Ovary (tissue), 7 donors: ENCODE measurements around a stretch of chr16.

GRCh38 chr16:15633492-15634097 lies 9.4 kb downstream of the MARF1 start:
- PRO-cap, 7 experiments, result no peak in any of the 7 experiments
- RAMPAGE, long total RNA, 2 experiments, result no peak in any of the 2 experiments

GRCh38 chr16:15640907-15641452 lies 2.0 kb downstream of the MARF1 start:
- PRO-cap, 7 experiments, result no peak in any of the 7 experiments
- RAMPAGE, long total RNA, 2 experiments, result no peak in any of the 2 experiments

DNA sequence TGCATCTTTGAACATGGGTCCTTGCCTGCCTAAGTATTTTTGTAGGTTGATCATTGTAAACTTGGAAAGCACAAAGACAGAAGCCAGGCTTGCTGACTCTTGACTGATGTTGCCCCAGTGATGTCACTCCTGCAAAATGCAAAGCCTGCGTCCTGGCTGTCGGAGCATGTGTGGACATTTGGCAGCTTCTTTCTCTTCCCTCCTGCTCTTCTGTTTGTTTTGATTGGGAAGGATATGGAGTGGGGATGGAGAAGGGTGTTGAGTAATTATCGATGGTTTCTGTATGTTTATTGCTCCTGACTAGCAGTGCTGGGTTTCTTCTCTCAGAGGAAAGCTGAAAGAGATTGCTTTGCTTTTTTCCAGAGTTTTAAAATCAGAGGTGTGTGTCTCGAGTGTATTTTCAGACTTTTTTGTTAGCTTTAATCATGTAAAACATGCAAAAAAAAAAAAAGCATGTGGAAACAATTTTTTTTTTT lies 3.3 kb downstream of the NDE1 start:
- PRO-cap, 7 experiments, result no peak in any of the 7 experiments
- RAMPAGE, long total RNA, 2 experiments, result no peak in any of the 2 experiments

DNA sequence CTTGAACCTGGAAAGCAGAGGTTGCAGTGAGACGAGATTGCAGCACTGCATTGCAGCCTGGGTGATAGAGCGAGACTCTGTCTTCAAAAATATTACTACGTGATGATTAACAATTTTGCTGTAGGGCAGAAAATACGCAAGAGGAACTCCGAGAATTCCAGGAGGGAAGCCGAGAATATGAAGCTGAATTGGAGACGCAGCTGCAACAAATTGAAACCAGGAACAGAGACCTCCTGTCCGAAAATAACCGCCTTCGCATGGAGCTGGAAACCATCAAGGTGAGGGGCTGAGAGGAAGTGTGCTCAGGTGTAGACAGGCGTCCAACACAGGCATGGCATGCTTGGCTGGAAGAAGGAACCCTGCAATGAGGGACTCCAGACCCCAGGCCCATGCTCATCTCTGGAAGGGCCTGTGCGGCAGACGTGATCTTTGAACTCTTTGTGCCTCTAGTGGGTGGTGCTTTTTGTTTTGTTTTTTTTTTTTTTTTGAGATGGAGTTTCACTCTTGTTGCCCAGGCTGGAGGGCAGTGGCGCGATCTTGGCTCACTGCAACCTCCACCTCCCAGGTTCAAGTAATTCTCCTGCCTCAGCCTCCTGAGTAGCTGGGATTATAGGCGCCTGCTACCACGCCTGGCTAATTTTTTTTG lies 17.2 kb downstream of the NDE1 start:
- PRO-cap, 7 experiments, result no peak in any of the 7 experiments
- RAMPAGE, long total RNA, 2 experiments, result no peak in any of the 2 experiments

DNA sequence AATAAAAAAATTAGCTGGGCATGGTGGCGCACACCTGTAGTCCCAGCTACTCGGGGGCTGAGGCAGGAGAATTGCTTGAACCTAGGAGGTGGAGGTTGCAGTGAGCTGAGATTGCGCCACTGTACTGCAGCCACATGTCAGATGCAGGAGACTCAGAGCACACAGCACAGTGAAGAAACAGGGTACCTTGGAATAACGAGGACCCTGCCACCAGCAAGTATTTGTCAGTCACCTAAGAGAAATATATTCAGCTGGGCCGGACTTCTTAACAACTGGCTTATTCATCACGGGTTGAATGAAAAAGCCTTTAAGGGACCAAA lies 22.2 kb downstream of the NDE1 start:
- PRO-cap, 7 experiments, result no peak in any of the 7 experiments
- RAMPAGE, long total RNA, 2 experiments, result no peak in any of the 2 experiments

GRCh38 chr16:15718255-15718794 lies 68.3 kb downstream of the NDE1 start:
- PRO-cap, 7 experiments, result no peak in any of the 7 experiments
- RAMPAGE, long total RNA, 2 experiments, result no peak in any of the 2 experiments

- PRO-cap, 7 experiments, result no peak in any of the 7 experiments
- RAMPAGE, long total RNA, 2 experiments, result start-site peak on the minus strand in 1 of 2 experiments, at chr16:15721433-15721523 at its widest, 178 reads per replicate
Observed at GRCh38 chr16:15721208-15721898, 71.3 kb downstream of the NDE1 start.

DNA sequence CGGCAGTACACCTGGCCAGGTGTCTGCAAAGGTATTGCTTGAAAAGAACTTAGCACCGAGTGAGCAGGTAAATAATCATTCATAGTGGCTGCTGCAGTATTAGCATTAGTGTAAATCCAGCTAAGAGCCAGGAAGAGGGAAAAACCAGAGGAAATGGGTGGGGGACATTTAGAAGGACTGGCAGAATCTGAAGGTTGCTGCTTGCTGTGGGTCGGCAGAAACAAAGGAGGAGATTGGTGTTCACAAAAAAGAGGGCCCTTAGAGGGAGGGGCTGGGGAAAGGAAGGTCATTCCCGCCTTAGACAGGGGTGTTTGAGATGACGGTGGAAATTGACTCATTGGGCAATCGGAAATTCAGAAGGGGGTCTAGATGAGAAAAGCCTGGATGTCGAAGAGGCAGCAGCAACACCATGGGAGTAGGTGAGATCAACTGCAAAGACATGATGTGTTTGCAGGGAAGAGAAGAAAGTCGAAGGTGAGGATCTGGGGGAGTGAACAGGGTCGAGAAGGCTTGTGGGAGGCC lies 86.8 kb downstream of the NDE1 start:
- PRO-cap, 7 experiments, result no peak in any of the 7 experiments
- RAMPAGE, long total RNA, 2 experiments, result no peak in any of the 2 experiments

DNA sequence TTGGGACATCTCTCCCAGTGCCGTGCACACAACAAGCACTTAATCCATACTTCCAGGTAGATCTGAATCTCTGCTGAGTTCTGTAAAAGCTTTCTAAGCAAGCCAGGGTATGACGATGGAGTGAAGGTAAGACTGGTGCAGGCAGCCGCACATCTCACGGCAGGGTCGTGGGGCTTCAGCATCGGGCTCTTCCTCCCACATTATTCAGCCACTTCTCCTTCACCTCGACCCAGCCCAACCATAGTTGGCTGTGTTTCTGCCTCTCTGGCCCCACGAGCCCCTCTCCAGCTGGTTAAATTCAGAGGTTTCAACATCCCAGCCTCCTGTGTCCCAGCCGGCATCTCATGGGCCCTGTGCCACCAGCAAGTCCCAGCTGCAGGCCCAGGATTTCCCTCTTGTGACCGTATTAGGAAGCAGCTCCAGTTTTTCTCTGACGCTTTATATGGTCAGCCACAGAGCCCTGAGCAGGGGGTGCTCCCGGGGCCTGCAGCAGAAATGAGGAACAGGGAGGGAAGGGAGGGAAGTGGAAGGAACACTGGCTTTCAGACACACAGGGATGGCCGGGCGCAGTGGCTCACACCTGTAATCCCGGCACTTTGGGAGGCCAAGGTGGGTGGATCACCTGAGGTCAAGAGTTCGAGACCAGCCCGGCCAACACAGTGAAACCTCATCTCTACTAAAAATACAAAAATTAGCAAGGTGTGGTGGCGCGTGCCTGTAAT lies 27.4 kb downstream of the MYH11 start:
- PRO-cap, 7 experiments, result peak in 3 of 7 experiments; most common plus-strand start position 545 of the sequence (in 3); most common minus-strand start position 266 of the sequence (in 1)
- RAMPAGE, long total RNA, 2 experiments, result no peak in any of the 2 experiments

DNA sequence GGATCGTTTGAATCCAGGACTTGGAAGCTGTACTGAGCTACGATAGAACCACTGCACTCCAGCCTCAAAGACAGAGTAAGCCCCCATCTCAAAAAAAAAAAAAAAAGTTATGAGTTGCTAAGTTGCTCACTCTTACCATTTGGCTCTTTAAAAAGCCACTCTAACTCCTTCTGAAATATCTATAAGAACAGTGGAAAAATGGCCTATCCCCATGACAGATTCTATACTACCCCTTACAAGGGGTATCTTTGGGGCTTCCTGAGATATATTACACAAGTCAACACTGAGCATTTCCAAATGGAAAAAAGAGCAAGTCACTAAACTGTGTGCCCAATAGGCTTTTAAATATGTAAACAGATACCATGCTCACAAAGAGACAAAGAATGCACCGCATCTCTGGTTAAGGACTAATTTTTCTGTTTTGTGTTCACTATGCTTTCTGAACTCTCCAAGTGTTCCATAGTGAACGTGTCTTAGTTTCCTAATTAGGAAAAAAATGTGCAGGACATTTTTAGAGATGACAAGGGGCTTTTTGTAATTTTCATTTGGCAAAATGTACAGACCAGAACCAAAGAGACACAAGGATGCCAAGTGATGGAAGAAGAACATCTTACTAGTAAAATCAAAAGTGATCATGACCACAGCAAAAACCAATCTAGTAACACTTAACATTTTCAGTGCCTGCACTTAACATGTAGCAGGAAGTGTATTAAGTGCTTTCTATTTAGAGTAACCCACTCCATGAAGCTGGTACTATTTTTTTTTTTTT lies 21.7 kb downstream of the MYH11 start:
- PRO-cap, 7 experiments, result no peak in any of the 7 experiments
- RAMPAGE, long total RNA, 2 experiments, result no peak in any of the 2 experiments

DNA sequence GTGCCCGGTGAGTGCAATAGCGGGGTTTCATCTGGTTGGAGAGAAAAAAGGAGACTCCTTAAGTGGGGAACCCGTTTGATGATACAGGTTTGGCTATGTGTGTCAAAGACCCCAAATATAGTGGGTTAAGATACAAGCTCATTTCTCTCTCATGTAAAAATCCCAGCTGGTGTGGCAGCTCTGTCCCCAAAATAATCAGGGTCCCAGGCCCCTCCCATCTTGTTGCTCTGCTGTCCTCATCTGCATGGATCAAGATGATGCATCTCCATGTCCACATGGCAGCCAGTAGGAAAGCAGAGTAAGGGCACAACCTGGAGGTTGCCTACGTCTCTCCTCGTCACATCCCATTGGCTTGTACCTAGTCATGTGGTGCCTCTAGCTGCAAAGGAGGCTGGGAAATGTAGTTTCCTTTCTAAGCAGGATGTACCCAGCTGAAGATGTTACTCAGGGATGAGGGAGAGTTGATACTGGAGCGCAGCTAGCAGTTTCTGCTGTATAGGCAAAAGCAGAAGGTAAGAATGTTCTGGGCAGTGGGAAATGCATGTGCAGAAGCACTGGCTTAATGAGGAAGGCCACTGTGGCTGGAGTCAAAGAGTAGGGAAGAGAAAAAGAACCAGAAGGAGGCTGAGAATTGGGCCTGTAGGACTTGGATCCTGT lies 20.7 kb downstream of the ABCC1 start:
- PRO-cap, 7 experiments, result no peak in any of the 7 experiments
- RAMPAGE, long total RNA, 2 experiments, result no peak in any of the 2 experiments

DNA sequence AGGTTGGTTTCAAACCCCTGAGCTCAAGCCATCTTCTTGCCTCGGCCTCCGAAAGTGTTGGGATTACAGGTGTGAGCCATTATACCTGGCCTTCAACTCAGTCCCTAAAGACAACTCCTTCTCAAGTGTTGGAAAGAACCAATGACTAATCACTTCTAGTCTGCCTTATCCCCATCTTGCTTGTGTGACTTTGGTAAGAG lies 21.3 kb downstream of the ABCC1 start:
- PRO-cap, 7 experiments, result no peak in any of the 7 experiments
- RAMPAGE, long total RNA, 2 experiments, result no peak in any of the 2 experiments

GRCh38 chr16:15976738-15977702 lies 27.6 kb downstream of the ABCC1 start:
- PRO-cap, 7 experiments, result peak in 2 of 7 experiments; most common plus-strand start chr16:15977049 (in 1); most common minus-strand start chr16:15977031 (in 1)
- RAMPAGE, long total RNA, 2 experiments, result no peak in any of the 2 experiments

DNA sequence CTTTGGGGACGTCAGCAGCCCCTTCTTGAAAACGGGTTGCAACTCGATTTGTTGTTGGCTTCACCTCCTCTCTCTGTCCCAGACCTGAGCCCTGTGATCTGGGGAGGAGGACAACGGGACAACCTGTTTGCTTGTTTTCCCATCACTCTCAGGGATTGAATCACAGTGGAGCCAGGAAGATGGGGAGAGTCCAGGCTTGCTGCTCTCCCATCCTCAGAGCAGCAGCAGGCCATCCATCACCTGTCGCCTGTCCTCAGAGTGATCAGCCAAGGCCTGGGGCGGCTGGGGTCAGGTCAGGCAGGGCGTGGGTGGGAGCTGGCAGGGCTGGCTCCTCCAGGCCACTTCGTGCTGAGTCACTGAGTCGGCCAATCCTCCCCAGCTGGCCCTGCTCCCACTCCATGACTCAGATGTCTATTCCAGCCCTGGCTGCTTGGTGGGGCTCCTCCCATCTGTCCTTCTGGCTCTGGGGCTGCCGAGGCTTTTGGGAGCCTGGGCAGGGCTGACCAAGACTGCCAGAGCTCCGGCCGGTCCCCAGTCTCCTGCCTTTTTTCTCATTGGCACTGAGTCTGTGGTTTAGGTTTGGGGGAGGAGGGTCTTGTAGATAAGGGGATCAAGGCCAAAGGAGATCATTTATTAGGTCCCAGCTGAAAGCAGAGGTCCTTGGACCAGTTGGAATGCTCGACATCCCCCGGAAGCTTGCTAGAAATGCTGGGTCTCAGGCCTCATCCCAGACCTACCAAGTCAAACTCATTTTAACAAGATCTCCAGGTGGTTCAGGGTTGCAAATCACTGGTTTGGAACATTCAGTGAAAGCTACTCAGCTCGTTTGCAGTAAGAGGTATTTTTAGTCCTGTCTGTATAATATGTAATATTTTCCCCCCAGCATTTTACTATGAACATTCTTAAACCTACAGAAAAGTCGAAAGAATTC lies 72.7 kb downstream of the ABCC1 start:
- PRO-cap, 7 experiments, result peak in 3 of 7 experiments; most common plus-strand start position 448 of the sequence (in 1); most common minus-strand start position 358 of the sequence (in 2)
- RAMPAGE, long total RNA, 2 experiments, result no peak in any of the 2 experiments

DNA sequence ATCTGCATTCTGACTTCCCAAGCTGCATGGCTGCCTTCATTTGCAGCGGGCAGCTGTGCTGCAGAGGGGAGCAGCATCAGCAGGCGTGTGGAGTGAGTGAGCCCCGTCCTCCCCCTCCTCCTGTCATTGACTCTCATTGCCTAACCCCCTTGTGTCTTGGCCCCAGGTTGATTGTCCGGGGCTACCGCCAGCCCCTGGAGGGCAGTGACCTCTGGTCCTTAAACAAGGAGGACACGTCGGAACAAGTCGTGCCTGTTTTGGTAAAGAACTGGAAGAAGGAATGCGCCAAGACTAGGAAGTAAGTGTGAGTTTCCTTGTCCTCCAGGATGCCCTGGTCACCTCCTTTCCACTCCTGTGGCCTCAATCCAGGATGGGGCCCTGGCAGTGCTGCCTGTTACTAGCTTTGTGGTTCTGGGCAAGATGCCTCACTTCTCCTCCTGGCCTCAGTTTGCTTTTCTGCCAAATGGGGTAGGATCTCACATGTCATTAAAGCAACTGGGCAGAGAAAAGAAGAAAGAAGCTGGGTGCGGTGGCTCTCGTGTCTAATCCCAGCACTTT lies 87.0 kb downstream of the ABCC1 start:
- PRO-cap, 7 experiments, result no peak in any of the 7 experiments
- RAMPAGE, long total RNA, 2 experiments, result no peak in any of the 2 experiments

GRCh38 chr16:16052335-16052861 lies 103.0 kb downstream of the ABCC1 start:
- PRO-cap, 7 experiments, result no peak in any of the 7 experiments
- RAMPAGE, long total RNA, 2 experiments, result no peak in any of the 2 experiments

DNA sequence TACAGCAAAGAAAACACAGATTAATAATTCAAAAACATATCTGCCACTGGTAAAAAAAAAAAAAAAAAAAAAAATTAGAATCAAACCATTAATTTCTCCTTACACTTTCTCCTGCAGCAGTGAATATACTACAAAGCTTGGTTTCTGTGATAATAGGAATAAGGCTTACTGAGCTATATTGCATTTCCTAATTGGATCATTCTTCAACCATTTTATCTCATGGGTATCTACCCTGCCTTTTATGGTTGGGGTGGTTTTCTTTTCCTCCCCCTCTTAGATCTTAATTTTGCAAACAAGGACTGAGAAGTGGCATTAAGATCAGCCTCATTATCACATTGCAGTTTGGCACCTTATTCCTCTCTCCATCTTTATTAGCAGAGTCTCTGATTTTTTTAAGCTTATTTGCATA lies 439.0 kb downstream of the XYLT1 start:
- PRO-cap, 7 experiments, result no peak in any of the 7 experiments
- RAMPAGE, long total RNA, 2 experiments, result no peak in any of the 2 experiments

GRCh38 chr16:17220887-17221453 lies 249.8 kb downstream of the XYLT1 start:
- PRO-cap, 7 experiments, result no peak in any of the 7 experiments
- RAMPAGE, long total RNA, 2 experiments, result no peak in any of the 2 experiments

DNA sequence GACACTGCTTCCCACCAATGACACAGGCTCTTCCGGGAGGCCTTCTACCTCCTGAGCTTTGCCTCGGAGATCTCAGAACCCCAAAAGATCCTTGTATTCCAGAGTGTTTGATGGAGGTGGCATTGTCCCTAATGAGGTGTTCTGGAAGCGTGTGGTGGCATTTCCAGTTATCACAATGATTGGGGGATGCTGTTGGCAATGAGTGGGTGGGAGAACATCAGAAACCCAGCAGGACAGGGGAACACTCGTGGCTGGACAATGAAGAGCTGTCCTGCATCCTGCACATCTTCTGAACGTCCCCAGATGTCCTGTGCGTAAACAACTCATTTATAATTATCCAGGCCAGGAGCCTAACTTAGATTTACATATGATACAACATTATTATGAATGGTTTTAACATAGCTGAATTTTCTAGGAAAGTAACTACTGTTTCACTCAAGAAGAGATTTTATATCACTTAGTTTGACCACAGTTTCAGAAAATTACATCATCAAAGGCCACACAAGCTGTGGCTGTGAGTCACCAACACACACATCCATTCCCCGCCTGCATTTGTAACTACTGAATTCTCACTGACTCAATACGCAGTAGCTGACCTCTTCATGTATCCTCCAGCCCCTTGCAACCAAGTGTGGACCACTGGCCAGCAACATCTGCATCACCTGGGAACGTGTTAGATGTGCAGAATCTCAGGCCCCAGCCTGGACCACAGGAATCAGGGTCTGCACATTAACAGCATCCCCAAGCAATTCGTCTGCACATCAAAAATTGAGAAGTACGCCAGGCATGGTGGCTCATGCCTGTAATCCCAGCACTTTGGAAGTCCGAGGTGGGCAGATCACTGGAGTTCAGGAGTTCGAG lies 197.7 kb downstream of the XYLT1 start:
- PRO-cap, 7 experiments, result peak in 1 of 7 experiments; most common plus-strand start position 561 of the sequence (in 1); most common minus-strand start position 421 of the sequence (in 1)
- RAMPAGE, long total RNA, 2 experiments, result no peak in any of the 2 experiments

GRCh38 chr16:17369448-17370224 lies 101.1 kb downstream of the XYLT1 start:
- PRO-cap, 7 experiments, result no peak in any of the 7 experiments
- RAMPAGE, long total RNA, 2 experiments, result no peak in any of the 2 experiments